Uterus (tissue), 7 donors: Measurements from ENCODE around the genes ACLY and ATP6V0A1.

DNA sequence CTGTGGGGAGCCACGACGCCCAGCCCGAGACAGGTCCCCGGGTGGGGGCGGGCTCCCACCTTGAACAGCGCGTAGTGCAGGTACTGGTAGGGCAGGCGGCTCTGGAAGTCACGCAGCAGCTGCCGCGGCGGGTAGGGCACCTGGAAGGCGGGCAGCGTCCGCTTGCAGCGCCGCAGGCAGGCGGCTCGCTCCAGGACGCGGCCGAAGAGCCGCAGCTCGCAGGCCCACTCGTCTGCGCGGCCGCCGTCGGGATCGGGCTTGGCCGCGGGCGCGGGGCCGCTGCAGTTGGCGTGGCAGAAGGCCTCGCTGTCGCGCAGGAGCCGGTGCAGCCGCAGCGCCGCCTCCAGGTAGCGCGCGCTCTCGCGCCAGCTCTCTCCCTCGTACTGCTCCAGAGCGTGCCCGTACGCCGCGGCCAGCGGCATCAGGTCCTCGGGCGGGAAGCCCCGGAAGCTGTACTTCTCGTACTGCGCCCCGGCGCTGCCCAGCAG lies 310 bp downstream of the P3H4 start:
- PRO-cap, 4 experiments: peak in 4 of 4 experiments; most common plus-strand start position 402 of the sequence (in 3); most common minus-strand start position 254 of the sequence (in 1)
- RAMPAGE, long total RNA, 2 experiments: no peak in any of the 2 experiments
- RRBS: 1% methylated on average over 17 of the region's 63 CpGs

DNA sequence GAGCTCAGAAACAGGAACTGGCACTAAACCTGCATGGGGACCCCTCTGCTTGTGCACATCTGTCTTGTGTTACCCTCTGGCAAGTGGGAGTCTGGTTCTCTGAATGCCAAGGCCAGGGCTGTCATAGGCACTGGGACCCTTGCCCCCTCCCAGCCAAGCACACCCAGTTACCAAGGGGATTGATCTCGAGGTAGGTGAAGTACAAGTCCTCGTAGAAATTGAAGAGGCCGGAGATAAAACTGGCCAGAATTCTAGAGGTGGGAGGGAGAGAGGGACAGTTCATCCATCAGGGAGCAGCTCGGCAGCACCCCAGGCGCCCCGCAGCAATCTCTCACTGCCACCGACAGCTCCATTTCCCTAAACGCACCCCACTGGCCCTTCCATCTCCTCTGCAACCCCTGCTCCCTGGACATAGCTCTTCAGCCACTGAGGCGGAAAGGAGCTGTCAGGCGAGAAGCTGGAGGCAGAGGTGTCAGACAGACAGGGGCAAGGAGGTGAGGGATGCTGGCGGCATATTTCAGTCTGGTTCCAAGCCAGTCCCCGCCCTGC lies 9.9 kb downstream of the ACLY start:
- PRO-cap, 4 experiments: no peak in any of the 4 experiments
- RAMPAGE, long total RNA, 2 experiments: no peak in any of the 2 experiments
- RRBS: no CpG with 5 or more reads among the region's 12 CpGs

- PRO-cap, 4 experiments: peak in 4 of 4 experiments; most common minus-strand start chr17:41919002 (in 4)
- RAMPAGE, long total RNA, 2 experiments: start-site peak on the minus strand in 1 of 2 experiments, at chr17:41918938-41918958 at its widest, 88 reads per replicate
- RRBS: 1% methylated on average over 8 of the region's 45 CpGs
These were observed at the start of gene ACLY for GRCh38 chr17:41918694-41919087. TSS of gene ACLY (minus strand) at chr17:41918951.

- PRO-cap, 4 experiments: peak in 4 of 4 experiments; most common plus-strand start chr17:41919211 (in 4); most common minus-strand start chr17:41919424 (in 1)
- RAMPAGE, long total RNA, 2 experiments: no peak in any of the 2 experiments
- RRBS: 3% methylated on average over 5 of the region's 27 CpGs
These were observed 342 bp upstream of the ACLY start for GRCh38 chr17:41919088-41919497.

GRCh38 chr17:41959525-41959970 lies 7.0 kb upstream of the CNP start:
- PRO-cap, 4 experiments: no peak in any of the 4 experiments
- RAMPAGE, long total RNA, 2 experiments: no peak in any of the 2 experiments
- RRBS: 0% methylated on average over 1 of the region's 12 CpGs

GRCh38 chr17:41962308-41962927 lies 4.2 kb upstream of the CNP start:
- PRO-cap, 4 experiments: no peak in any of the 4 experiments
- RAMPAGE, long total RNA, 2 experiments: no peak in any of the 2 experiments
- RRBS: no CpG with 5 or more reads among the region's 10 CpGs

- PRO-cap, 4 experiments: no peak in any of the 4 experiments
- RAMPAGE, long total RNA, 2 experiments: no peak in any of the 2 experiments
- RRBS: no CpG with 5 or more reads among the region's 9 CpGs
These were observed 8.5 kb downstream of the CNP start for GRCh38 chr17:41974760-41975776.

- PRO-cap, 4 experiments: no peak in any of the 4 experiments
- RAMPAGE, long total RNA, 2 experiments: no peak in any of the 2 experiments
- RRBS: no CpG with 5 or more reads among the region's 14 CpGs
These were observed 15.7 kb downstream of the CNP start for GRCh38 chr17:41982167-41982797.

DNA sequence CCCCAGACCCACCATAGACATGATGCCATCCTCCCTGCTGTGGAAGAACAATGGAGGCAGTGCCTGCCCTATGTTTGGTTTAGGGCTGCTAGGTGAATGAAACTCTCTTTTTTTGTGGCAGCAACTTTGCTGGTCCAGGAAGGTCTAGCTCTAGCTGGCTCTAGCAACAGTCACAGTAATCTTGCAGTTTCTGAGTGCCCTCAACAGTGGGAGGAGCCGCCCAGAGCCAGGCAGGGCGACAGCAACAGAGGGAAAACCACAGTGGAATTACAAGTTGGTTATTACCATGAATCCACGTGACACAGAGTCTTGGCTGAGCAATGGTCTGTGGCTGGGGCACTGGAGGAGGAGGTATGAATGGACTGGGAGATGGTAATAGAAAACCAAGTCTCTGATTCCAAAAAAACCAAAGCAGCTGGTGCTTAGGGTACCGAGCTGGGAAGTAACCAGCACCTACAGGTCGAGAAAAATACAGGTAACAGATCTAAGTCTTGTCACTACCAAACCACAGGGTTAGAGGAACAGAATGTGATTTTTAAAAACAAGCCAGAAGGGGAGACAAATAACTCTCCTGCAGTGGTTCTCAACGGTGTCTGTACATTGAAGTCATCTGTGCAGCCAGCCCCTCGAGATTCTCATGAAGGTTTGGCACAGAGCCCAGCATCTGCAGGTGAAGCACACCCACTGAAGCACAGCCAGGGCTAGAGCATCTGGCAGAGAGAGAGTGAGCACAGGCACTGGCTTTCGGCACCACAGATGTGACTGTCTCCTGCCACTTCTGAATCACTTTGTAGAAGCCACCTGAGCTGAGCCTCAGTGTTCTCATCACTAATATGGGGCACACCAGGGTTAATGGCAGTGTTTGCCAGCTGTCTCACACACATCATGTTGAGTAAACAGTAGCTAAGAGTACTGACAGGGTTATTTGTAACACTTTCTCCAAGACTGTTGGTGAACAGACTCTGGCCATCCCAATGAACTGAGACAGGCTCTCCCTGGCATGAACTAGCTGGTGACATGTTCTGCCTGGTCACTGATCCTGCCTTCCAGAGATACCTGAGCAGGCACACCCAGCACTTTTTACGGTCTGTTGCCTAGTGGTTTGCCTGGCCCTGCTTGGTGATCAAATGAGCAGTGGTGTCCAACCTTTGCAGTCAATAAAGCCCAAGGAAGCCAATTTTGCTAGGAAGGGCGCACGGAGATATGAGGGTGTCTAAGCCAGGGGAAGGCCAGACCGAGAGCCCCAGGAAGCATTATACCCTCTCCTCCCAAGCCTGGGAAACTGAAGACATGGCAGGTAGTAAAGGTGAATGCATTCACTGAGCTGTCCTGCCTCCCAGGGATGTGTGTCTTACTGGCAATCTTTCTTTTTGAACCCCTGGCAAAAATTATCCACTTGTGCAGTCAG lies 10.8 kb downstream of the HSPB9 start:
- PRO-cap, 4 experiments: no peak in any of the 4 experiments
- RAMPAGE, long total RNA, 2 experiments: no peak in any of the 2 experiments
- RRBS: no CpG with 5 or more reads among the region's 12 CpGs

DNA sequence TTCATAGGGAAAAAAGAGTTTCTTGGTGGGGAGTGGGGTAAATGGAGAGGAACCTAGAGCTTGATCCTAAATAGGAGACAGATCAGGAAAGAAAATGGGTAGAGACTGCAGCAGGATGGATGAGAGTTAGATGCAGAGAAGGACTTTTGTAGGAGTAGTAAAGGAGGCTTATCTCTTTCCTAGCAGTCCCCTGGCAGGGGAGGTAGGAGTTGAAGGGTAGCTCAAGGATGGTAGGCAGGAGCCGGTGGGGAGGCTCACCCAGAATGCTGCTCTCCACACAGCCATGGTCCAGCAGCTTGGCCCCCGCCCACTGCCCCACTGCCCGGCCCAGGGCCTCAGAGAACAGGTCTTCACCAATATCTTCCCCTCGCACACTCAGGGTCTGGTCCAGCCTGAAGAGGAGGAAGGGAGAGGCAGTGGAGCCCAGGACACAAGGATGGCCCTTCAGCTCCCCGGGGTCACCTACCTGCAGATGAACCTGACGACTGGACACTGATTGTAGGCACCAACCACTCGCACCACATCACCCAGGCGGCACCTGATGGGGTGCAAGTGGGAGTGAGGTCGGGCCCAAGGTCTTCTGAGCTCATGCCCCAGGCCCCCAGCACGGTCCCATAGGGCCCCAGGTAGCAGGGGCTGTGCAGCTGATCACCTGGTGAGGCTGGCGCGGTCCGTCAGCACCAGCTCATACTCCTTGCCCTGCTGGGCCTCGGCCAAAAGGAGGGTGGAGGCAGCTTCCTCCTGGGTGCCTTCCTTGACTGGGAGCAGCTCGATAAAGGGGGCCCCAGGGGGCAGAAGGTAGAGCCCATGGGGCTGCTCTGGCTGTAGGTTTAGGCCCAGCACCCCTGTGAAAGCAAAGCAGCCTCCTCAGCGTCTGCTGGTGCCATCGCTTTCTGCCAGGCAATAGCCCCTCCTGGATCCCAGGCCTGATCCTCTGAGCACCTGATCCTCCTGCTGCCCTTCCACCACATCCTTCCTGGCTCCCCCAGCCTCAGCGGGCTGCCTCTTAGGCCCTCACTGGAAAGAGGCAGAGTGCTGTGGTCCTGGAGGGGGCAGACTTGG lies 3.6 kb downstream of the GHDC start:
- PRO-cap, 4 experiments: no peak in any of the 4 experiments
- RAMPAGE, long total RNA, 2 experiments: no peak in any of the 2 experiments
- RRBS: 62% methylated on average over 3 of the region's 18 CpGs

GRCh38 chr17:42266721-42267774 lies 9.1 kb downstream of the STAT5B start:
- PRO-cap, 4 experiments: peak in 1 of 4 experiments; most common plus-strand start chr17:42267151 (in 1); most common minus-strand start chr17:42266878 (in 1)
- RAMPAGE, long total RNA, 2 experiments: no peak in any of the 2 experiments
- RRBS: no CpG with 5 or more reads among the region's 9 CpGs

- PRO-cap, 4 experiments: no peak in any of the 4 experiments
- RAMPAGE, long total RNA, 2 experiments: no peak in any of the 2 experiments
- RRBS: no CpG with 5 or more reads among the region's 10 CpGs
These were observed 21.0 kb downstream of the STAT5A start for GRCh38 chr17:42309202-42309864.

GRCh38 chr17:42310472-42310636 lies 22.1 kb downstream of the STAT5A start:
- PRO-cap, 4 experiments: no peak in any of the 4 experiments
- RAMPAGE, long total RNA, 2 experiments: no peak in any of the 2 experiments
- RRBS: no CpG with 5 or more reads among the region's 8 CpGs

DNA sequence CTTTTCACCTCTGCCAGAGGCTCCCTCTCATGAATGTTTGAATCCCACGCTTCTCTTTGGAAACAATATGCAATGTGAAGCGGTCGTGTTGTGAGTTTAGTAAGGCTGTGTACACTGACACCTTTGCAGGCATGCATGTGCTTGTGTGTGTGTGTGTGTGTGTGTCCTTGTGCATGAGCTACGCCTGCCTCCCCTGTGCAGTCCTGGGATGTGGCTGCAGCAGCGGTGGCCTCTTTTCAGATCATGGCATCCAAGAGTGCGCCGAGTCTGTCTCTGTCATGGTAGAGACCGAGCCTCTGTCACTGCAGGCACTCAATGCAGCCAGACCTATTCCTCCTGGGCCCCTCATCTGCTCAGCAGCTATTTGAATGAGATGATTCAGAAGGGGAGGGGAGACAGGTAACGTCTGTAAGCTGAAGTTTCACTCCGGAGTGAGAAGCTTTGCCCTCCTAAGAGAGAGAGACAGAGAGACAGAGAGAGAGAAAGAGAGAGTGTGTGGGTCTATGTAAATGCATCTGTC lies 22.4 kb downstream of the STAT5A start:
- PRO-cap, 4 experiments: no peak in any of the 4 experiments
- RAMPAGE, long total RNA, 2 experiments: no peak in any of the 2 experiments
- RRBS: no CpG with 5 or more reads among the region's 10 CpGs

DNA sequence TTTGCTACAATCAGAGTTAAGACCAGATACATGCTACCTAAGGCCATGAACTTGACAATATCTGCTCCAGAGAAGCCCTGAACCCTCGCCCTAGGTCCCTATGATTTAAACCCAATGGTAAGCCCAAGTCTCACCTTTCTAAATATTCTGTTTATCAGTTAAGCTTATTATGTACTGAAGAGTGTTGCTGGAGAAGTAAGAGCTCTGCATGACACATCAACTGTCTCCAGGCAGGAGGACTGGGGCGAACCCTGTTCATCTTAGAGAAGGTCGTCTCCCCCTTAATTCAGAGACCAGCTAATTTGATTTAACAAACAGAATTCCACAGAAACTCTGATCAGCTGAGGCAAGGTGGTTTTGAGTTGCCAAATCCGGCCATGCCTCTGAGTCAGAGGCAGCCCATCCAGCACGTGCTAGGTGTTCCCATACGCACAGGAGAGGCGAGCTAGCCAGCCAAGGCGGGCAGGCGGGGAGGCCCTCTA lies 25.4 kb downstream of the STAT5A start:
- PRO-cap, 4 experiments: no peak in any of the 4 experiments
- RAMPAGE, long total RNA, 2 experiments: no peak in any of the 2 experiments
- RRBS: no CpG with 5 or more reads among the region's 9 CpGs

DNA sequence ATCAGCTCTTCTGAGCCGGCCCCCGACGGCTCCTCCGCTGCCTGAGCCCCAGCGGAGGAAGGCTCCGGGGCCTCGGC lies 251 bp downstream of the CAVIN1 start:
- PRO-cap, 4 experiments: no peak in any of the 4 experiments
- RAMPAGE, long total RNA, 2 experiments: no peak in any of the 2 experiments
- RRBS: 2% methylated on average over 6 of the region's 7 CpGs

DNA sequence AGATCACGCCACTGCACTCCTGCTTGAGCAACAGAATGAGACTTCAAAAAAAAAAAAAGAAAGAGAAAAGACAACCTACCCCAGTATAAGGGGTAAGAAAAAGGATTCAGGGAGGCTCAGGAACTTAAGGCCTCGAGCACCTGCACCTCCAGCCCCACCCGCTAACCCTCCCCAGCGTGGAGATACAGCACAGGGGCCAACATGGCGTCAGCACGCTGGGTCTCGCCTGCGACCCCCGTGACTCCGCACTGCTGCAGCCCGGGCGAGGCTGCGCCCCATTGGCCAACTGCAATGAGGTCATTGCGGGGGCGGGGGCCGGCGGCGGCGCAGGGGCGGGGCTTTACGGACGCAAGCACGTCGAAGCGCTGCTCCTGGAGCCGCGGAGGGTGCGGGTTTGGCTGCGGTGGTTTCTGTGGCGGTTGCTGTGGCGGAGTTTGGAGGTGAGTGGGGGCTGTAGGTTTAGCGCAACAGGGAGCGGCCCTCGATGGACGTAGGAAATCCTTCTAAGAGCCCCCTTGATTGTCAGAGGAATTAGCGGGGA lies at the start of gene ATP6V0A1:
Gene ATP6V0A1, plus strand, starts transcription at position 355 of the 541 bp plus-strand sequence.
- PRO-cap, 4 experiments: peak in 4 of 4 experiments; most common plus-strand start position 355 of the sequence (in 4); most common minus-strand start position 250 of the sequence (in 2)
- RAMPAGE, long total RNA, 2 experiments: start-site peak on the plus strand in 1 of 2 experiments, centred at position 360 of the sequence, 306 reads per replicate
- RRBS: 3% methylated on average over 6 of the region's 36 CpGs

DNA sequence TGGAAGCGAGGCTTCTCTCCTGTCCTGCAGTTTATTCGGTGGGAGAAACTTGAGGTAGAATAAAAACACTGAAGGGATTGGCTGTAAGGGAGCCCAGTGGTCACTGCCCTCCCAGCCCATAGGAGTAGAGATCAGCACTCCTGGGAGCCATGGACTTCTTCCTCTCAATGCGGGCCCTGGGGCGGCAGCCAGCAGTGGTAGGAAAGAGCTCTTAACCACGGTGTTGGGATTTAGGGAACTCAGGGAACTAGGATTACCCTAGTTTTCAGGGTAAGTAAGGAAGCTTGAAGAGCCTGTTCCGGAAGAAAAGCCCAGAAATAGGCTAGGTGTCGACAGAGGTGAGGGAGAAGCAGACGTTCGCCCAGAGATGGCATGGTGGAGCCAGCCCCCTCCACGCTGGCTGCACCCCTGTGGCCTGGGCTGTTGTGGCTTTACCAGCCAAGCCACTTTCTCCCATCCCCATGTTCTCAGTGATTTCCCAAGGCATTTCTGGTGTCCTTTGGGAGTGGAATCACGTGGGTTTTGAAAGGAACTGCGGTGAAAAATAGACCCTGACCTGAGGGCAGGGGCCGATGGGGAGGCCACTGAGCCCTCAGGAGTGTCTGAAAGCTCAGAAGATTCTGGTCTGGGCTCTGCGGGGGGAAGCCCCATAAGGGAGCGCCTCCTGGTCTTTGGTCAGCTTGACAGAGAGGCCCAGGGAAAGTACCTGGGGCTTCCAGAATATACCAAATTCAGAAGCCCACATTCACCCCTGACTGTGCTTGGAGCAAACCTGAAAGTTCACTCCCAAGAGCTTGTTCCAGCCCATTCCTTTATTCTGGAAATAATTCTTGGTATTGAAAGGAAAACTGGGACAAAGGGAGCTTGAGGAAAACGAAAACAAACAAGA lies 23.5 kb upstream of the NAGLU start:
- PRO-cap, 4 experiments: peak in 1 of 4 experiments; most common plus-strand start position 613 of the sequence (in 1); most common minus-strand start position 622 of the sequence (in 1)
- RAMPAGE, long total RNA, 2 experiments: no peak in any of the 2 experiments
- RRBS: no CpG with 5 or more reads among the region's 16 CpGs

- PRO-cap, 4 experiments: no peak in any of the 4 experiments
- RAMPAGE, long total RNA, 2 experiments: no peak in any of the 2 experiments
- RRBS: no CpG with 5 or more reads among the region's 5 CpGs
These were observed 3.4 kb upstream of the EZH1 start for GRCh38 chr17:42748133-42748662.

DNA sequence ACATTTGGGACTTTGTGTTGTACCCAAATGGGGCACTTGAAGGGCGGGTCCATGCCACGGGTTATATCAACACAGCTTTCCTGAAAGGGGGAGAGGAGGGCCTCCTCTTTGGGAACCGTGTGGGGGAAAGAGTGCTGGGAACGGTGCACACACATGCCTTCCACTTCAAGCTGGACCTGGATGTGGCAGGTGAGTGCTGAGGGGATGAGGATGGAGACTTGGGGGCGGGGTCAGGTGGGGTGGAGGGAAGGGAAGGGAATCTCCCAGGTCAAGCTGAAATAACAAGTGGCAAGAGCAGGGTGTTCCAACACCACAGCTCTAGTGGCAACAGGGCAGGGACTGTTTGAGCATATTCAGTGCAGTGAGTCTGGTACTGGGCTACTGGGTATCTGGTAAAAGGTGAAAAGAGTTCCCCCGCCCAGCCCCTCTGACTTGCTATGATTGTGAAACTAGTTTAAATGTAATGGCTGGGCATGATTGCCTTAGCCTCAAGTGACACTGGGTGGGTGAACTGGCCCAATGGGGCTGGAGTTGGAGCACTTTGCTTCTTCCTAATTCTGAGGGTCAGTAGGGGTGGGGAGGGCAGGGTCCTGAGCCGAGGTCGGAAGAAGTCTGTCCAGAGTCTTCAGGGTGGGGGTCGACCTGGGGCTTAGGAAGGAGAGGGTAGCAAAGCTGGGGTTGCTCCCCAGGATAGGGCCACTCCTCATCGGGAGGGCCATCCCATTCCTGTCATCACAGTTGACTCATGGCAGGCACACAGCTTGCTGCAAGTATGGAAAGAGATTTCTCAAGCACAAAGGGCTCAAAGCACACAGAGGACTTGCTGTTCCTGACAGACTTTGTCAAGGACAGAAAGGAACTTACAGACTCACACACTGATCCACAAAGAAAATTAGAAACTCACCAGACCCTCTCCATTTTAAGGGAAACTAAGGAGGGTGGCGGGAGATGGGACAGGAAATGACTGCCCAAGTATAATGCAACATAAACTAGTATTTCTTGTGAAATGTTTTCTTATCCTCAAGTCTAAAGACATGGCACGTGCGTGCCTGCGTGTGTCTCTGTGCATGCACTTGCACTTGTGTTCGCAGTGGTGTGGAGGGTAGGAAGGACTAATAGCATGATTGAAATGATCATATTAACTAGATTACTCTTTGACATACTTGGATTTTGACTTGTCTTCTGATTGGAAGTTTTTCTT lies 2.0 kb downstream of the AOC2 start:
- PRO-cap, 4 experiments: peak in 1 of 4 experiments; most common plus-strand start position 833 of the sequence (in 1)
- RAMPAGE, long total RNA, 2 experiments: no peak in any of the 2 experiments
- RRBS: no CpG with 5 or more reads among the region's 15 CpGs